H4 (cell line): Measurements from ENCODE around the gene KLHL22.

DNA sequence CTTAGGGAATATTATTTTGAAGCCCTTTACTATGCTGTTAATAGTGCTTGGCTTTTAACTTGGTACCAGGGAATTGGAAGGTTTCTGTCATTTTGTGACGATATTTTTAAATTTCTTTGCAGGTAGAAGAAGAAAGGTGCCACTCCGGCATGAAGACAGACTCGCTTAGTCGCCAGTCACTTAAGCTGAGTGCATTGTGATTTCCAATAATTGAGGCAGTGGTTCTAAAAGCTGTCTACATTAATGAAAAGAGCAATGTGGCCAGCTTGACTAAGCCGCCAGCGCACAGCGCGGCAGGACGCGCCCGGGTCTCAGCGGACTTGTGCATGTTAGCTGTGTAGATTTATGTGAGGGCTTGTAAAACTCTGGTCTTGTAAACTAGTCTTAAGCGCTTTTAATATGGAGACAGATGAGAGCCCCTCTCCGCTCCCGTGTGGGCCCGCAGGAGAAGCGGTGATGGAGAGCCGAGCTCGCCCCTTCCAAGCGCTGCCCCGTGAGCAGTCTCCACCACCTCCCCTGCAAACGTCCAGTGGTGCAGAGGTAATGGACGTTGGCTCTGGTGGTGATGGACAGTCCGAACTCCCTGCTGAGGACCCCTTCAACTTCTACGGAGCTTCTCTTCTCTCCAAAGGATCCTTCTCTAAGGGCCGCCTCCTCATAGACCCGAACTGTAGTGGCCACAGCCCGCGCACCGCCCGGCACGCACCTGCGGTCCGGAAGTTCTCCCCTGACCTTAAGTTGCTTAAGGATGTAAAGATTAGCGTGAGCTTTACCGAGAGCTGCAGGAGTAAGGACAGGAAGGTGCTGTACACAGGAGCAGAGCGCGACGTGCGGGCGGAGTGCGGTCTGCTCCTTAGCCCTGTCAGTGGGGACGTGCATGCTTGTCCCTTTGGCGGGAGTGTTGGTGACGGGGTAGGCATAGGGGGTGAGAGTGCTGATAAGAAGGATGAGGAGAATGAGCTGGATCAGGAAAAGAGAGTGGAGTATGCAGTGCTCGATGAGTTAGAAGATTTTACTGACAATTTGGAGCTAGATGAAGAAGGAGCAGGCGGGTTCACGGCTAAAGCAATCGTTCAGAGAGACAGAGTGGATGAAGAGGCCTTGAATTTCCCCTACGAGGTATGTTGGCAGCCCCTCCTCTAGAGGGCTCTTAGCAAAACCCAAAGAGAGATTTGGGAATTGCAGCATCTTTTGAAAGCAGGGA, 5.9 kb downstream of the DGCR8 start:
- RAMPAGE, long total RNA = no peak

- RAMPAGE, long total RNA = no peak
Measured at GRCh38 chr22:20086769-20087542, 6.9 kb downstream of the DGCR8 start.

DNA sequence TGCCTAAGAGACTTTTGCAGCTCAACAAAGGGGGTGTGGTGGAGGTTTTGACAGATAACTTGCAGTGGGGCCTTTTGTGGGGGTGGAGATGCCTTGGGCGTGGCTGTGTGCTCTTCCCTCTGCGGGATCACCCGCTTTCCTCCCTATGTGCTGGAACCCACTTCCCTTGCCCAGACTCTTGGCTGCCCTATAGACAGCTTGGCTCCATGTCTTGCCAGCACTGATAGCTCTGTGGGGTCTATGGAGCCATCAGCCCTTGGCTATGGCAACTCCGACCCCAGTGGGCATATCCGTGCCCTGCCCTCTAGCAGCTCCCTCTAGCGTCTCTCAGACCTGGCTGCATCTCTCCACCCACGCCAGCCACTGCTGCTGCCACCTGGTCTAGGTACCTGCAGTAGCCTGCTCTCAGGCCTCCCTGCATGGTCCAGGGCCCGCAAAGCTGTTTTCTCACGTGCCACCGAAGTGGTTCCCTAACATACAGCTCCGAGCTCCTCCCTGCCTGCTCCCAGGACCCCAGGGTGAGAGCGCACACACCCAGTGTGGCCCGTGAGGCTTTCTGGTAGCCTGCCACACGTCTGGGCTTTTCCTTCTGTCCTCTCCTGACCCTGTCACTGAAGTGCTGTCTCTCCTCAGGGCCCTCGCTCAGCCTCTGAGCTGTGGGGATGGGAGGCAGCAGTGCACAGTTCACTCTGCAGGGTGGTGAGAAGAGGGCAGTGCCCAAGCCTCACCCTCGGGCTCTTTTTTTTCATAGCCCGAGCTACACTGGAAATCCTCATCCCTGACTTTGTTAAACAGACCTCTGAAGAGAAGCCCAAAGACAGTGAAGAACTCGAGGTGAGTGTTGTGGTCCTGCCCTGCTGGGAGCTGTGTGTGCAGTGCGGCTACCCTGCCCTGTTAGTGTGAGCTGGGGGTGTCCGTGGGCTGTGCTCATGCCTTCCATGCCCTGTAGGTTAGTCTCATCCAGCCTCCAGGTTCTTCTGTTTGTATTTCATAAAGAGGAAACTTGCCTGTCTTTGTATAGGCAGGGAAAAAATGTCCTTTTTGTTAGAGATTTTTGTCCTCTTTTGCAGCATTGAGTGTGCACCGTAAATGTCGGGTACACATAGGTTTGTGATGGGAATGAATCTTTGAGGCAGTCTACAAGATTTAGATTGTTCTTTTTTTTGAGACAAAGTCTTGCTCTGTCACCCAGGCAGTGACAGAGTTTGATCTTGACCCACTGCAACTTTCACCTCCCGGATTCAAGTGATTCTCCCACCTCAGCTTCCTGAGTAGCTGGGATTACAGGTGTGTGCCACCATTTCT, 14.4 kb downstream of the DGCR8 start:
- RAMPAGE, long total RNA = no peak

DNA sequence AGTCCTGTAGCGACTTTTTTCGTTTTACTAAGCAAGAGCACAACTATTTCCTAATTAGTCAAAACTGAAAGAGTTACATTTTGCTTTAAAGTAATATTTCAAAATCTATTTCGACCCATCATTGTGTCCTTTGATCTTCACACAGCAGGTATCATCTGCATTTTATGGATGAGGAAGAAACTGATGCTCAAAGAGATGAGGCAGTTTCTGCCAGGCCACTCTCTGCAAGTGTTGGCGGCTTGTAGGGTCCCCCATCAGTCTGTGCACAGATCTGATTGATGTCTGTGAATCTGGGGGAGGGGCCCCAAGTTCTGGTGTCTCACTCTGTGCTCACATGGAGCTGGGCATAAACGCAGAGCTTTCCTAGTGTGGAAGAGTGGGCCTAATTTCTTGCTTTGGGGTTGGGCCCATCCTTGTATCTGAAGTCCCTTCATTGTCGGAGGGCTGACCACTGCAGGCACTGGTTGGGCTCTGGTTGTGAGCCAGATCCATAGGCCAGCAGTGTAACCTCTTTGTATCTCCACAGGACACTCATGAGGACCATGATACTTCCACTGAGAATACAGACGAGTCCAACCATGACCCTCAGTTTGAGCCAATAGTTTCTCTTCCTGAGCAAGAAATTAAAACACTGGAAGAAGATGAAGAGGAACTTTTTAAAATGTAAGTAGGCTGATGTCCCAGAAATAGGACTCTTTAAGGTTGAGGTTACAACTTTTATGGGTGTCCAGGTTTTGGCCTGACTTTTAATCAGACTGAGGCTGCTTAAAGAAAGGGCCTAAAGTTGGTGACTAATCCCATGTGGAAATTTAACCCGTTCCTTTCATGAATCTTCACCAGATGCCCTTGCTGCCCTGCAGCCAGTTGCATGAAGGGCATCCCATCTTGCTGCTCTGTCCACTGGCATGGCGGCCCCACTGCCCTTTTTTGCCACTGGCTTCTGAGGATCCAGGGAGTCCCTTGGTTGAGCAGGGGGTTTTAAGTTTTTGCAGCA, 1.8 kb upstream of the TRMT2A start:
- RAMPAGE, long total RNA = no peak

DNA sequence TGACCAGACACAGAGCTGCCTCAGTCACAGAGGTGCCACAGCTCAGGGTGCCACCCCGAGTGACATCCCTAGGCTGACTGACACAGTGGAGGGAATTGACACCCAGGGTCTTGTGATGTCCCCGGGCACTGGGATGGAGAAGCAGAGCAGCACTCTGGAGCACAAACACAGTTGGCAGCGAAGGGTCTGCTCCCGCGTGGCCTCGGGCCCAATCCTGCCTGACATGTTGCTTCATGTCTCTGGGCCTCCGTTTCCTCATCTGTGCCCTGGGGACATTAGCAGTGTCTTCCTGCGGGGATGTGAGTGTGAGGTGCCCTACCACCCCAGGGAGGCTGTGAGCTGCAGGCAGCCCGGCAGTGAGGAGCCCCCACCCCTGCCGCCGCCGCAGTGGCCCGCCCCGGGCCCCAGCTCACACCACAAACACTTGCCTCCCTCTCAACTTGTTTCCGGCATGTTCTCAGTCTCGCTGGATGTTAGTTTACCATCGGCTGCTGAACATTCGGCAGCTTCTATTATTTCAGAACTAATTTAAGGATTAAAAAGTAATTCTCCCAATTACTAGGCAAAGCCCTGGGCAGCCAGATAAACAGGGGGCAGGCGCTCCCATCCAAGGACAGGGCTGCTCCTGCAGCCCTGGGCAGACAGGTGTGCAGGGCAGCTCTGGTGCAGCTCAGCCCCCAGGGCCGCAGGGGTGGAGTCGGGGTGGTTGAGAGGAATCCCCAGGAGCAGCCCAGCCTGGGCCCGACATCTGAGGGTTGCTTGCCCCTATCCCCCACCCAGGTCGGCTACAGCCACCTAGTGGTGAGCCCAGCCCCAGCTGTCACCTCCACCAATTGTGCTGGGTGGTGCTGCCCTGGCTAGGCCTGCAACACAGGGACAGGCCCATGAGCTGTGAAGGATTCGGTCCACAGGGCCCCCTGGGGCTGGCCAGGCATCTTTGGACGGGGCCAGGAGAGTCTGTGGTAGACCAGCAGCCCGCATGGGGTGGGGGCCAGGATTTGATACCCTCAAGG, 29.9 kb downstream of the RTN4R start:
- RAMPAGE, long total RNA = no peak

GRCh38 chr22:20241603-20242128, 26.5 kb downstream of the RTN4R start:
- RAMPAGE, long total RNA = no peak

GRCh38 chr22:20242701-20243186, 25.4 kb downstream of the RTN4R start:
- RAMPAGE, long total RNA = no peak

DNA sequence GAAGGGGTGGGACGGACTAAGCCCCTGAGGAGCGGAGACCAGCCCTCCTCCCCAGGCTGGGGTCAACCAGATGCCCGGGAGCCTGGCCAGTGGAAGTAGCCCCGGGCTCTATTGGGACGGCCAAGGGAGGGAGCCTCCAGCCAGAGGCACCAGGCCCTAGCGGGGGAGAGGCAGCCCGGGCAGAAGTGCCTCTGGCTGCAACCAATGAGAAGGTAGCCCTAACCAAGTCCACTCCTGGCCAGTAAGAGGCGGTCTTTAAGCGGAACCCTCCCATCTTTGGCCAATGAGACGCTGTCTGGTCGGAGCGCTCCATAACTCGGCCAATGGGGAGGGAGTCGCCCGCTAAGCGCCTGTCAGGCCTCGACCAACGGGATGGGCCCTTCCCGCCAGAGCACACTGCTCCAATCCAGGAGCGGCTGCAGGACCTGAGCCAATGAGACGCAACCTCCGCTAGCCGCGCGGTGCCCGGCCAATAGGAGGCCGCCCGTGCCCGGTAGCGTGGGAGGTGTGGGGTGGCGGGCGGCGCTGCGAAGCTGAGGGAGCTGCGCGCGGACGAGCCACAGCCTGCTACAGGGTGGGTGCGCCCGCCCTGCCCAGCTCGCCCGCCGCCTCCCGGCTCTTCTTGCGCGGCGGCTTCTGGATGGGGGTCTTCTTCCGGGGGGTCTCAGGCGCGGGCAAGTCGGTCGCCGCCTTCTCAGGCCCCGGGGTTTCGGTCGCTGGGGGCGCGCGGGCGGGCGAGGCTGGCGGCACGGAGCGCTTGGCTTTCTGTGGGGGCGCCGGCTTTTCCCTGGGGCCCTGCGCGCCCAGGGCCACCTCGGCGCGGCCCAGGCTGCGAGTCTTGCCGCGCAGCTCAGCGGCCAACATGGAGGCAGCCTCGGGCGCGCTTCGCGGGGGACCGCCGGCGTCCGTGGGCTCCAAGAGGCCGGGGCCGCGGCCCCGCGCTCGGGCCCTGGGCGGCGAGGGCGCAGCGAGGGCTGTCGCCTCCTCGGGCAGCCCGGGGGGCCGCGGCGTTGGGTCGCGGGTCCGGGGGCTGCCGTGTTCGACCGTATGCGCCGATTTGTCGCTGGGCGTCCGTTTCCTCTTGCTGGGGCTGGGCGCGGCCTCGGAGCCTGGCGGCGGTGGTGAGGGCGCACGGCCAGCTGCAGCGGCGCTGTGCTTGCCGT, 12.4 kb downstream of the SCARF2 start:
- RAMPAGE, long total RNA = no peak

DNA sequence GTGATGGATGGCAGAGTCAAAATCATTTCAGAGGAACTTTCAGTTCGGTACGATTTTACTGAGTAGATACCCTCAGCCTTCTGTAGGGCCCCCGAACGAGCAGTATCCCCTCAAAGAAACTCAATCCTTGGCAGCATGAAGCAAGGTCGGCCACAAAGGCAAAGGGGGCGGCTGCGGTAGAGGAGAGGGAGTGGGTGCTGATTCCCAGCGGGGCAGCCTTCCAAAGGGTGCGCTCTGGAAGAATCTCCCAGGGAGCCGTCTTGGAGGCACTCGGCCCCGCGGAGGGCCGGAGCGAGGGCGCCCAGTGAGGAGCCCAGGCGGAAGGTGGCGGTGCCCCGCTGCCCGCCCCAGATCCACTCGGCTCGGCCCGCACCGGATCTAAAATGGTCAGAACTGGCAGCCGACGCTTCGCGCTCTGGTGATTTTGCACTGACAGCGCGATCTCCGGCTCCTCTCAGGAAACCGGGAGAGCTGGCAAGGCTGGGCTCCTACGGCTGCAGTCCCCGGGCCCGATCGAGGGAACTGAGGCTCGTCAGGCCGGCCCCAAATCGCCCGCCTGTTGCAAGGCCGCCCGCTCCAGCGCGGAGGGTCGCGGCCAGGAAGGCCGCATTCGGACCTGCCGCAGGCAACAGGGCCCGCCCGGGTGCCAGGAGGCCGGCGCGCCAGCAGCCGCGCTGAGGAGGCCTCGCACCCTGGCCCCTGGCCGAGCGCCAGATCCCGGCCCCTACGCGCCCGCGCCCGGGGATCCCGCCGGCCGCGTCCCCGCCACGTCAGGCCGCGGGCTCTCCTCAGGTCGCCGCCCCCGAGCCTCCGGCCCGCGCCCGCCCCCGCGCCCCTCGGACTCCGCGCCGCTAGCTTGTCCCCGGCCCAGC, 542 bp downstream of the KLHL22 start:
- RAMPAGE, long total RNA = no peak

GRCh38 chr22:20495689-20496298, at the start of gene KLHL22:
Gene KLHL22 (minus strand): TSS chr22:20495795.
- RAMPAGE, long total RNA = start-site peak on the minus strand at chr22:20495783-20495815, 29 reads

DNA sequence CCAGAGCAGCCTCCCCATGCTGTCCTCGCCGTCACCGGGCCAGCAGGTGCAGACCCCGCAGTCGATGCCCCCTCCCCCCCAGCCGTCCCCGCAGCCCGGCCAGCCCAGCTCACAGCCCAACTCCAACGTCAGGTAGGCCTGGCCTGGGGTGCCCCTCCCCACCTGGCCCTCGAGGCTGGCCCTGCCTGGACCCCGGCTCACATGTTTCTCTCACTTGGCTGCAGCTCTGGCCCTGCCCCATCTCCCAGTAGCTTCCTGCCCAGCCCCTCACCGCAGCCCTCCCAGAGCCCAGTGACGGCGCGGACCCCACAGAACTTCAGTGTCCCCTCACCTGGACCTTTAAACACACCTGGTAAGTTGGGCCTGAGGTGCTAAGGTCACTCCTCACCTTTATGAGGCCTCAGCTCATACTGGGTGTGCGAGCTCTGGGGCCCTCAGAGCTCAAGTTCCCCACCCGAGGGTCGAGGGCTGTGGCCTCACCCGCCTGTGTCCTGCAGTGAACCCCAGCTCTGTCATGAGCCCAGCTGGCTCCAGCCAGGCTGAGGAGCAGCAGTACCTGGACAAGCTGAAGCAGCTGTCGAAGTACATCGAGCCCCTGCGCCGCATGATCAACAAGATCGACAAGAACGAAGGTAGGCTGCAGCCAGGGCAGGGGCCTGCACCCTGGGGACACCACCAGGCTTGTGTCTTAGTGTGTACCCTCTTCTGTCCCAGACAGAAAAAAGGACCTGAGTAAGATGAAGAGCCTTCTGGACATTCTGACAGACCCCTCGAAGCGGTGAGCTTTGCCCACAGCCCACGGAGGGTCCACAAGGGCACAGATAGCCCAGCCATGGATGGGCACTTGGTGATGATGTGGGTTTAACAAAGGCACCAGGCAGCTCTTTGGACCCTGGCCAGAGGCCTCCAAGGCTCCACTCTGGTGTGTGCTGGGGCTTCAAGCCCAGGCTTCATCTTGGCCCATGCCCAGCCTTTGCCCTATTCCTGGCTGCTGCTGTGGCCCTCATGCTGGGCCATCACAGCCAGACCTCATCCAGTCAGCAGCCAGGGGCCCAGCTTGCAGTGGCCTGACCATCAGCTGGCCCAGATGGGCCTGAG, 75.6 kb downstream of the MED15 start:
- RAMPAGE, long total RNA = no peak

DNA sequence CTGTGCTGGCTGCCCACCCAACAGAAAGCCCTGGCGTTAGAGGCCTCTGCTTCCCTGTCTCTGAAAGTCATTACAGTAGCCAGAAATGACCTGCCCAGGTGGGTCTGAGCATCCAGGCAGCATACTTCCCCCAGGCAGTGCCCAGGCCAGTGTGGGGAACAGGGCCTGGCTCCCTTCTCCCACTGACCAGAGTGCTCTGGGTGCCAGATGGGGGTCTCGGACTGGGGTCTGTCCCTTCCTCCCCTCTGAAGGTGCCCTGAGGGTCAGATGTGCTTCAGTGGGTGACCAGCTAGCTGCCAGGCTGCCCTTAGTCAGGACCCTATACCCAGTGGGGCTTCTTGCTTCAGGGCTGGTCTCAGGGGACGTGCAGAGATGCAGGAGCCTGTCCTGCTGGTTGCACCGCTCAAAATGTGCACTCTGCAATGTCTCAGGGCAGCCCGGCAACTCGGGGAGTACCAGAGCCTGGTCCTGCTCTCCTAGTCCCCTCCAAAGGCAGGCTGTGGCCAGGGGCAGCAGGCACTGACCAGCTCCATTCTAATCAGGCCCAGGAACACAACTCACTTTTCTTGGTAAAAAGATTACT, 80.6 kb downstream of the MED15 start:
- RAMPAGE, long total RNA = no peak

DNA sequence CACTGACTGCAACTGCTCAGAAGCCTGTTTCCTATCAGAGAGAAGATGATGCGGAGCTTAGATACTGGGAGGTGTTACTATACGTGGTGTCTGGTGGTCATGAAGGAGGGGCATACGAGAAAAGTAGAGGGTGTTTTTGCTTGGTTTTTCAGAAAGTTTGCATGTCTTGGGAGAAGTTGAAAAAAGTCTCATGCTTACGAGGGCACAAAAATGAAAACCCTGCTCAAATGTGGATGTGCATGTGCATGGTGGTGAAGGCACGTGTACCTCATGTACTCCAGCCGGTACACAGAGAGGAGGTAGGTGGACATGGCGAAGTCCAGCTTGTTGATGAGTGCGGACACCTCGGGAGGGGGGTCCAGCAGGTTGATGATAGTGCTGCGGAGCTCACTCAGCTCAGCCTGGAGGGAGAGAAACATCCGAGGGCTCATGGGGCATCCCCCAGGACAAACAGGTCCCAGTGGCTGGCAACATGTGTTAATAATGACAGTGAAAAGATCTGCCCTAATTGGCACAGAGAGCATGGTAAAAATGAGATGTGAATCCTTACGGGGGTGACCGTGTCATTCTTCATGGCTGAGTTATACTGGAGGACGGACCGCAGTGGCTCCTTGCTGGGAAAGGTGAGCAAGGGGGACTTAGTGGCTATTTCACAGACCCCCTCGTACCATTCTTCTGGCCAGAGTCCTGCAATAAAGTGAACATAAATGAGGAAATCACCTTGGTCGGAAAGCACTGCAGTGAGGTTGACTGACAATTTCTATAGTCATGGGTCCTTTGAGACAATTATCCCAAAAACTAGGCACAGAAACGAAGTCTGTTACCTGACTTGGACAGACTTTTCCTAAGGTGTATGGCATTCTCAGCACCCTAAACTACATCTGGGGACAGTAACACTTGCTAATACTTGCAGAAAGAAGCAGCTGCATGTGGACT, 9.1 kb upstream of the SERPIND1 start:
- RAMPAGE, long total RNA = no peak

DNA sequence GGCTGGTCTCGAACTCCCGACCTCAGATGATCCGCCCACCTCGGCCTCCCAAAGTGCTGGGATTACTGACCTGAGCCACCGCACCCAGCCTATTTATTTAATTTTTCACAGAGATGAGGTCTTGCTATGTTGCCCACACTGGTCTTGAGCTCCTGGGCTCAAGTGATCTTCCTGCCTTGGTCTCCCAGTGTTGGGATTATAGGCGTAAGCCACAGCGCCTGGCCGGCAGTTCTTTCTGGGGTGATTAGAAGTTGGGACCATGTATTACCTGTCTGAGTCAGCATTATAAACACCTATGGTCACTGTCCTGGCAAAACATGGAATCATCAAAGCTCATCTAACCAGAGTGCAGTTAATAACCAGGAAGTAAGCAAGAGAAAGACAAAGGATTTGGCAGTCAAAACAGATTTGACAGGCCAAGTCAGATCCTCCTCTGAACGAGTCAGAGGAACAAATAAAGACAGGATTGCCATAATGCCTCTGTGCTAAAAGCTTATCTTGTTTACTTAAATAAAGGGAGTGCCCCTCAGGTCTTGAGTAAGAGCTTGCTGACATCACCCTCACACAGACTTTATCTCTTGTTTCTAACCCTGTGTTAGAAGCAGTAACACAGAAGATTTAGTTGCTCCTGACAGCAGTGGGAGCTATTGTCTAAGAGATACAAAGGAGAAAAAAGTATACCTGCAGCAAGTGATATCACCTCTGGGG, 3.7 kb downstream of the SERPIND1 start:
- RAMPAGE, long total RNA = no peak

- RAMPAGE, long total RNA = no peak
Measured at GRCh38 chr22:20786399-20787172, 12.7 kb downstream of the SERPIND1 start.

DNA sequence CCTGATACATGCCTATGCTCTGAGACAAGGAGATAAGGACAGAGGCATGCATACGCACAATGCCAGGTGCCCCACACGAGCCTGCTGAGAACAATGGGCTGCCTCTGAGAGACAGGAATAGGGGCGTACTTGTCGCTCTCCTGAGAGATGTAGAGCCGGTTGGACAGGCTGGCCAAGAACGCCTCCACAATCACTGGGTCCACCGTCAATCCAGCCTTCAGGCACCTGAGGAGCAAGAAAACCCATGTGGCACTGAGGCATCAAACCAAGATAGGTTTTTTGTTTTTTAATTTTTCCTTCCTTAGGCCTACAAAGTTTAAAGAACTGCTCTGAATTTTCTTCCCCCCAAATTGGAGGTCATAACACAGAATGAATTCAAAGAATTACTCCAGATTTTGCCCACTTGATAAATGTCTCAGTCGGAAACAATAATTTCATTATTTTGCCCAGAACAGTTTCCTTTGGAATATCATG, 25.7 kb downstream of the SERPIND1 start:
- RAMPAGE, long total RNA = no peak

- RAMPAGE, long total RNA = no peak
Measured at GRCh38 chr22:20925665-20926919, 8.9 kb downstream of the CRKL start.

DNA sequence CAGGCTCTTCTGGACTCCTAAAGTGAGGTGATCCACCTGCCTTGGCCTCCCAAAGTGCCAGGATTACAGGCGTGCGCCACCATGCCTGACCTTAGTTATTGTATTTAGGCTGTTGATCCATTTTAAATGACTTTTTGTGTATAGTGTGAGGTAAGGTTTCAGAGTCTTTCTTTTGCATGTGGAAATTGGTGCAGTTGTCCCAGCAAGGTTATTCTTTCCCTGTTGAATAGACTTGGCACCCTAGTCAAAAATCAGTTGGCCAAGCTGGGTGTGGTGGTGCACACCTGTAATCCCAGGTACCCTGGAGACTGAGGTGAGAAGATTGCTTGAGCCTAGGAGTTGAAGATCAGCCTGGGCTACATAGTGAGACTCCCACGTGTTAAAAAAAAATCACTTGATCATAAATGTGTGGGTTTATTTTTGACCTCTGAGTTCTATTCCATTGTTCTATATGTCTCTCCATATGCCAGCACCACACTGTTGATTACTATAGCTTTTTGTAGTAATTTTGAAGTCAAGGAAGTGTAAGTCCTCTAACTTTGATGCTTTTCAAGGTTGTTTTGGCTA, 23.5 kb upstream of the AIFM3 start:
- RAMPAGE, long total RNA = no peak

- RAMPAGE, long total RNA = no peak
Measured at GRCh38 chr22:20953482-20954613, 13.2 kb upstream of the AIFM3 start.

GRCh38 chr22:20957538-20958114, 9.4 kb upstream of the AIFM3 start:
- RAMPAGE, long total RNA = no peak